ENCODE results near the gene NAA20.

GRCh38 chr20:19541200-19541438, 216.9 kb upstream of the RIN2 start:
- PRO-cap: no peak

DNA sequence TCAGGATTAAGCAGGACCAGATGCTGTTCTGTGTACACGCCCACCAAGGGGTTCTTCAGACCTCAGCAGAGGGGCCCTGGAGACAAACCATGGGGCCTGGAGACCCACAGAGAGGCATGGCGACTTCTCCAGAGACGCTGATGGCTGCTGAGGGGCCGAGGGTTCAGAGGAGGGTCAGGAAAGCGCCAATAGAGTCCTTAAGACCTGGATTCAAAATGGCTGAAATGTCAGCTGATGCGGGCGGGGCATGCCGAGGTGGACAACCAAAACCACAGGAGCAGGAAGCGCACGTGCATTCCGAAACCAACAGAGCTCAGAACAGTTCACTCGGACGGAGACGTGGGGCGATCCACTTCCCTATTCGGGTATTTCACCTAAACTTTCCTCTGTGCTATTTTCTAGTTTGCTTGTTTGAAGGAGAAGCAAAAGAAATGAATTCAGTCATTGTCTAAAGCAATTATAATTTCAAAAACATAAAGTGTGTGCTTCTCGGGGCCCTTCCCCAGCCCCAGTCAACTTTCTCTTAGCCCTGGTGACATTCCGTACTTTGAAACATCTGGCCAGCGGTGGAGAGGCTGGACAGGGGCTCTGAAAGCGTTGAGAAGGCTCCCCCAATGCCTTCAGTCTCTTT, 99.8 kb upstream of the RIN2 start:
- PRO-cap: no peak

- PRO-cap: unidirectional peak, plus-strand start at chr20:19757417; bidirectional peak, plus-strand start at chr20:19757606, minus-strand start at chr20:19757501
These were observed 704 bp upstream of the RIN2 start for GRCh38 chr20:19757347-19757761.

DNA sequence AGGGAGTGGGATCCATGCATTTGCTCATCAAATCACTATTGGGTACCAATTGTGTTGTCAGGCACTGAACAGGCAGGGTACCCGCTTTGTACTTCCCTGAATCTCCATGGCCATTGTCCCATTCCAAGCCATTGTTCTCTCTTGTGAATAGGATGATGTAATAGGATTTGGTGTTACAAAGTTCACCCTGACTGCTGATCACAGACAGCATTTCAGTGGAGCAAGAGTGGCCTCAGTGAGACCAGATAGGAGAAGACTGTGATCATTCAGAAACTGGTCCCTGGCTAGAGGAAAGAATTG, 16.5 kb downstream of the RIN2 start:
- PRO-cap: no peak

DNA sequence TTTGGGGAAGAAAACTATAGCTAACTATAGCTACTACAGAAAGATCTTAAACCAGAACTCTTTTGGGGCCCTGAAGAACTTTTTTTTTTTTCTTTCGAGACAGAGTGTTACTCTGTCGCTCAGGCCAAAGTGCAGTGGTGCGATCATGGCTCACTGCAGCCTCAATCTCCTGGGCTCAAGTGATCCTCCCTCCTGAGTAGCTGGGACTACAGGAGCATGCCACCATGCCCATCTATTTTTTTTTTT, 128.8 kb downstream of the RIN2 start:
- PRO-cap: no peak

GRCh38 chr20:19921017-19921971, 95.9 kb upstream of the NAA20 start:
- PRO-cap: bidirectional peak, plus-strand start at chr20:19921469, minus-strand start at chr20:19921353

- PRO-cap: bidirectional peak, plus-strand start at chr20:19974790, minus-strand start at chr20:19974755; bidirectional peak, plus-strand start at chr20:19975147, minus-strand start at chr20:19974922; bidirectional peak, plus-strand start at chr20:19975325, minus-strand start at chr20:19975347
These were observed 42.3 kb upstream of the NAA20 start for GRCh38 chr20:19974614-19975425.

GRCh38 chr20:20005287-20006200, 11.6 kb upstream of the NAA20 start:
- PRO-cap: no peak

DNA sequence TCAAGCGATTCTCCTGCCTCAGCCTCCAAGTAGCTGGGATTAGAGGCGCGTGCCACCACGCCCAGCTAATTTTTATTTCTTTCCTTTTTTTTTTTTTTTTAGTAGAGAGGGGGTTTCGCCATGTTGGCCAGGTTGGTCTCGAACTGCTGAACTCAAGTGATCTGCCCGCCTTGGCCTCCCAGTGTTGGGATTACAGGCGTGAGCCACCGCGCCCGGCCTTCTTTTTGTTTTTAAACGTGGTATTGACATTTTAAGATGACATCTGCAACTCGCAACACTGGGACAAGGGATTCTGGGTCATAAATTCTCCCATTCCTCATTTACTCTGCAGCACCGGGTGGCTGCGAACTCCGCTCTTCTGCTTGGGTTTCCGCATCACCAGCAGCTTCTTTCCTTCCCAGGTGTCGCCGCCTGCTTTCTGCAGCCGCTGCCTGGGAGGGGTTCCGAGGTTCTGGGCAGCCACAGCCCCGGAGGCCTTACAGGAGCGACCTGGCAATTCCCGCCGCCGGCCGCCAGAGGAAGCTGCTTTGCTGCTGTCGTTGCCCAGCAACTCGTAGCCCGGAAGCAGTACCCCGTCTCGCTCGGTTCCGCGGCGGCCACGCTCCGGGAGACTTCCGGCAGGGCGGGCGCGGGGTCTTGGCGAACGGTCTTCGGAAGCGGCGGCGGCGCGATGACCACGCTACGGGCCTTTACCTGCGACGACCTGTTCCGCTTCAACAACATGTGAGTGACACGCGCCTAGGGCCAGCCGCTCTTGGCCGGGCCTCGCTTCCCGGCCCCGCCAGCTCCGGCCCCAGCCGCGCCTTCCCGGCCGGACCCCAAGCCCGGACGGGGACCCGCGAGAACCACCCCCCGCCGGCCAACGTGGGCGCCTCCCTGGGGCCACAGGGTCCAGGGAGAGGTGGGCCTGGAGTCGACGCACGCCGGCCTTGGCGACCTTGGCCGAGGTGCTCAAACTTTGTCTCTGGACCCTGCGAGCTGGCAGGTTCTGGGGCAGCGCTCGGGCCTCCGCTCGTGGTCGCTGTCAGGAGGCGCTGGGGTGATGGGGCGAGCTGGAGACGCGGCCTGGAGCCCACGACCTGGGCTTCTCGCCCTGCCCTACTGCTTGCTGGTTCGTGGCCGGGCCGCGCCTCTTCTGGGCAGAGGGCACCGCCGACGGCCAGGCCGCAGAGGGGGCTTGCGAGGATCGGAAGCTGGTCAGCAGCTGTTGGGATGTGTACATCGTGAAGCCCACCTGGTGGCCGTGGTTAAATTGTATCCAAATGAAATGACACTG, at the start of gene NAA20:
Gene NAA20 (plus strand): TSS at position 636 of the 1,276 bp plus-strand sequence.
- PRO-cap: bidirectional peak, plus-strand start at position 642 of the sequence, minus-strand start at position 514 of the sequence

- PRO-cap: no peak
These were observed 33.5 kb downstream of the CFAP61 start for GRCh38 chr20:20085654-20086323.

- PRO-cap: no peak
These were observed 151.9 kb downstream of the INSM1 start for GRCh38 chr20:20519527-20520393.

DNA sequence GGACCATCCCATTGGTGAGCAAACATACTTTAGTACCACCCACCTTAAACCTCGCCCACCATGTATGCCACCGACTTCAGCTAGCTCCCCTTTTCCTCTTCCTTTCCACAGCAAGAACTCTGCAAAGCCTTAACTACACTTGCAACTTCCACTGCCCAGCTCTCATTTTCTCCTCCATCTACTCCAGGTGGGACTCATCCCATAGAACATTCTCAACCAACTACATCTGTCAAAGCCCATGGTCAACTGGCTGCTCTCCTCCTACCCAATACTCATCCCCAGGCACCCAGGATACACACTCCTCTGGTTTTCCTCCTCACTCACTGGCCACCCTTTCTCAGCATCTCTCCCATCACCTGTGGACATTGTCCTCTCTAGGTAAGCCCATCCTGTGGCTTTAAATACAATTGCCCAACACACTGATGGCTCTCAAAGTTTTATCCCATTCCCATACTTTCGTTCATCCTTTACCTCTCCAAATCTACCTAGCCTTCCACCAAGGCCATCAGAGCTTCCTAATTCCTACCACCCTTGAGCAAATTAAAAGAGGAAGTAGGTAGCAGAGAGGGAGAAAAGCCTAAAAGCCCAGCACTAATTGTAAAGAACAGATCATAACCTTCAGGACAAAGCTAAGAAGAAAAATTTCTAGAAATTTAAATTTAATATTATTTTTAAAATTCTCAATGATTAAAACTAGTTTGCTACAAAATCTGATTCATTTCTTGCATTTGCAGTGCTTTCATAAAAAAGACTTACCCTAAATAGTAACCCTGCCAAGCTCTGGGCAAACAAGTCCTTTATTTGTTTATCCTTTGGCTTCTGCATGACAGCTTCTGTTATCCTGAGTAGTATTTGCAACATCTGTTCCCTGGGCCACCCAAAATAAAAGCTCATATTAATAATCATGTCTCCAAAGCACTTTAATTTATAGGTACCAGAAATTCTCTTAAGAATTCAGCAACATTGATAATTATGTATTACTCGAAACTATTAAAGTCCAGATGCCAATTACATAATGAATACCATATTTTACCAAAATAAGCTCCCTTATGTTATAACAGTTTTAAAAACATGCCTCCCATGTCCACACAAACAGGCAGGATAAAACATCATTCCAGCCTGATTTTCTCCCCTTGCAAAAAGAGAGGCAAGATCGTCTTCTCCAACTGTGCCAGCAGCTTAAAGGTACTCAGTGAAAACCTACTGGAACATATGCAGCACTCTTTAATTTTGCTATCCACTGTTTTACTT, 101.5 kb downstream of the RALGAPA2 start:
- PRO-cap: no peak

DNA sequence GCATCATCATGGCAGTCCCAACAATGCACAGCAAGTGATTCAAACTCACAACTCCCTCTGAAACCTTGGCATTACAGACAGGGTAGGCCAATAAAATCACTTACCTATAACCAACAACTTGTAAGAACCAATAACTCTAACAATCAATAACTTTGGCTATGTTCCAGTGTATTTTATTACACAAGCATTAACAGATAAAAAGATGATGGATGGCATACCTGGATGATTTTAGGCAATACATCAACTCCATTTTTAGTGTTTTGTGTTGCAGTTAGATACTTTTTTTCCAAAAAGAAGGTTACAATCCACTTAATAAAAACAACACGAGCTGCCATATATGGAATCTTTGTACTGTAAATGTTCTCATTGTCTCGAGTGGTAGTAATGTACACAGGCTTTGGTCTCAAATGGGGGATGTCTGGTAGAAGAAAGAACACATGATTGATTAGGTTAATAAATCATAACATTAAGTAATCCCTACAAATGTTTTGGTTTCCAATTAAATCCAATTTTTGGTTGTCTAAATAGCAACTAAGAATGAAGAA, 77.2 kb downstream of the RALGAPA2 start:
- PRO-cap: no peak

DNA sequence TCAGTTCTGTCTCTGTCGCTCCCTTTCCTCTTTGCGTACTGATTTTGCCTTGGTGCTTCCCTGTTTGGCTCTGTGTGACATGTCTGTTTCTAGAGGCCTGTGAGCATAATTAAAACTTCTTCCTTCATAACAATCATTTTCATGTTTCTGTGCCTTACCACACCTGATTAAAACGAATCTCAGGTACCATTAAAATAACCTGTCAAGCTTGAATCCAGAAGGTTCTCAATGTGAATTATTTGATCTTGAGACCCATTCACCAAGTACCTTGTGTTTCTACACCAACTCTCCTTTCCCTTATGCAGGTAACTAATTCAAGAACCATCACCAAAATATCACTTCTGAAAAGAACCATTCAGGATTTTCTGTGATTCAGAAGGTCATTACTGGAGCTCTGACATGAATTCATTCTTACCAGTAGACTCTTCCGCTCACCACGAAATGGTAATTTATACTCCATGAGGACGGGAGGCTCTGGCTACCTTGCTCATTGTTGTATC, 42.7 kb downstream of the RALGAPA2 start:
- PRO-cap: no peak

DNA sequence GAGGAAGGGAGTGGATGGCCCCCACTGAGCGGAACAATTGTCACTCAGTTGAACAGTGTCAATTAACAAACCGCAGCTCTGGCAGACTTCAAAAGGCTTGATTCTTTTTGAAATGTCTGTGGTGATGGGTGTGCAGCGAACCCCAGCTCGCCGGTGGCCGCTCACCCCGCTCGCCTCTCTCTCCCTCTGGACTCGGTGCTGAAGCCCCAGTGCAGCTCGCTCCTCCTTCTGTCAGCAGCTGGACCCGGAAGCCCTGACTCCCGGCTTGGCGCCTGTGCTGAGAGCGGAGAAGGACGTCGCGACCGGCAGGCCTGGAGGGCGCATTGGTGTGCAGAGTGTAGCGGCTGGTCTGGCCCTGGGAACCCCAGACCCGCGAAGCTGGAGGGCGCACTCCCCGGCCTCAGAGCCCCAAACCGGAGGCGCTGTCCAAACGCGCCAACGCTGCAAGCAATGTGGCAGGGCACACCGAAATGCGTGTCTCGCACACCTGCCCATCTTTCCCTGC, 23.1 kb upstream of the KIZ start:
- PRO-cap: unidirectional peak, minus-strand start at position 240 of the sequence

GRCh38 chr20:21174902-21175101, 48.9 kb downstream of the KIZ start:
- PRO-cap: no peak

- PRO-cap: no peak
These were observed 1.6 kb upstream of the NKX2-2 start for GRCh38 chr20:21515438-21515968.

DNA sequence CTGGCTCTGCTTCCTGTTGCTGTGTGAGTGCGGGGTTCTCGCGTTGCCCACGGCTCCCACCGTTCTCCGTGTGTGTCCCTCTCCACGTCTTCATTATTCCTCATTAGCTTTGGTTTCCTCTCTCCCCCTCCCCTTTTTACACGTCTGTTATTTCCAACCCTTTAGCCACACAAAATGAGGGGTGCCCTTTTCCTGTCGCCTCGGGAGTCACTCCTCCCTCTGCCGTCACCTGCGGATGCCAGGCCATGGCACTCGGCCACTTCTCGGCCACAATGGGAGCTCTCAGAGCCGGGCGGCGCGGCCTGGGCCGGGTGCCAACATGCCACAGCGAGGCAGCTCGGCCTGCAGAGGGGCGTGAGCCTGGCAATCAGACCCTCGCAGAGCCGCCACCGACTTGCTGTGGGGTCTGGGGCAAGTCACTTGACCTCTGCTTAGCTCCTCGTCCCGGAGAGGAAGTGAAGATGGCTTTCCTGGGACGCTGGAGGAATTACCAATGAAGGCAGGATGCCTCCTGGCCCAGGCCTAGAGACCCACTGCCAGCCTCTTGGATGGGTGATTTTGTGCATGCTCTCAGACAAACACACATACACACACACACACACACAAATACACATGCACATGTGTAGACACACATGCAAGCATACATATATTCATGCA, 94.5 kb upstream of the NKX2-2 start:
- PRO-cap: no peak

DNA sequence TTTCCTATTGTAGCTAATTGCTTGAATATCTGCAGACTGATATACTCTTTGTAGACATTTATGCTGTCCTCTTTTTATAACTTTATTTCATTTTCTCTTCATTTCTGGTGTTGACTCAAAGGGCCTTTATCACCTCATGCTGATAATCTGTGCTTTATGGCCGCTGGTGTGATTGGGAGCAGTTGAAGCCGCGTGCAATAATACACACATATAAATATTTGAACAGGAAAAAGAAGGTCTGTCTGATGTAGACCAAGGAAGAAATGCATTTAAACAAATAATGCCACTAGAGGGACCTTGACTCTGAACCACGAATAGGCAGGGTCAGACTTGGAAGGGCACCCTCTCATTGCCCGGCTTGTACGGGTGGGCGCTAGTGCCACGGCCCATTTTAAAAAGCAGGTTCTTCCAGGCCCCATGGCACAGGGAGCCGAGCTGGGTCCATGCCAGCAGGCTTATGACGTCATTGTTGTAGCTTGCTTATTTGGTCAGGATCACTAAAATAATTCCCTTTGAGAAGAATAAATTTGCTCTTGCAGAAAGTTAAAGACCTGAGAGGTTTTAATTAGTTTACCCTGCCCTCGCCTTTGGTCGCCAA, 94.2 kb downstream of the FOXA2 start:
- PRO-cap: no peak

DNA sequence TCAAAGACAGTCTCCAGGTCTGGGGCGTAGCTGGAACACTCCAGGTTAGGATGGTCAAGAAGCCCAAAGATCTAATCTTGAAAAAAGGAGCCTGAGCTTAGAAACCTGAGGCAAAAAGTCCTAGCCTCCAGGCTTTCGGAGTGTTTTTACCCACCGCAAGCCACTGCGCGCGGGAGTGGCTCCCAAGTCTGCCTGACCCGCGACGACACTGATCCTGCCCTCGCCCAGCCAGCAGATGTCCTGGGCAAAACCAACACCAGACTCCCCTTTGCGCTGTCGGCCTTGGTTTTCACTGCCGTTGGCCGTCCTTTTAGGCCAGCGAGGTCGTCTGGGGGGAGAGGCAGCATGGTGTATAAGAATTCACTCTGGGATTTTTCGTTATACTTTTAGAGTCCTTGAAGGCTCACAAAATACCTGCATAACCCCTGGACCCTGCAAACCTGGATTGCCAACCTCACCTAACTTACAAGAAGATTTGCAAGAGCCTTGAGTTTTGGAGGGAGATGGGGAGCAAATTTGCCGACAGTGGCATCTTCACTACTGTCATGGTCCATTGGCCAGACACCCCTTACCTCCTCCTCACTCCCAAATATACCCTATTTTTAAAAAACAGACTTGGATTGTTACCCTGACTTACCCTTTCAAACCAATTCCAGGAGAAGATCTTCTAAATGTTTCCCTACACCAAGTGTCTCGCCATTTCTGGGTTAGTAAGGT, 4.6 kb downstream of the FOXA2 start:
- PRO-cap: no peak

Data from anterior vena cava (tissue), 1 donor.